Progenitor cell of endocrine pancreas (in vitro differentiated cells): ENCODE measurements around a stretch of chr22.

DNA sequence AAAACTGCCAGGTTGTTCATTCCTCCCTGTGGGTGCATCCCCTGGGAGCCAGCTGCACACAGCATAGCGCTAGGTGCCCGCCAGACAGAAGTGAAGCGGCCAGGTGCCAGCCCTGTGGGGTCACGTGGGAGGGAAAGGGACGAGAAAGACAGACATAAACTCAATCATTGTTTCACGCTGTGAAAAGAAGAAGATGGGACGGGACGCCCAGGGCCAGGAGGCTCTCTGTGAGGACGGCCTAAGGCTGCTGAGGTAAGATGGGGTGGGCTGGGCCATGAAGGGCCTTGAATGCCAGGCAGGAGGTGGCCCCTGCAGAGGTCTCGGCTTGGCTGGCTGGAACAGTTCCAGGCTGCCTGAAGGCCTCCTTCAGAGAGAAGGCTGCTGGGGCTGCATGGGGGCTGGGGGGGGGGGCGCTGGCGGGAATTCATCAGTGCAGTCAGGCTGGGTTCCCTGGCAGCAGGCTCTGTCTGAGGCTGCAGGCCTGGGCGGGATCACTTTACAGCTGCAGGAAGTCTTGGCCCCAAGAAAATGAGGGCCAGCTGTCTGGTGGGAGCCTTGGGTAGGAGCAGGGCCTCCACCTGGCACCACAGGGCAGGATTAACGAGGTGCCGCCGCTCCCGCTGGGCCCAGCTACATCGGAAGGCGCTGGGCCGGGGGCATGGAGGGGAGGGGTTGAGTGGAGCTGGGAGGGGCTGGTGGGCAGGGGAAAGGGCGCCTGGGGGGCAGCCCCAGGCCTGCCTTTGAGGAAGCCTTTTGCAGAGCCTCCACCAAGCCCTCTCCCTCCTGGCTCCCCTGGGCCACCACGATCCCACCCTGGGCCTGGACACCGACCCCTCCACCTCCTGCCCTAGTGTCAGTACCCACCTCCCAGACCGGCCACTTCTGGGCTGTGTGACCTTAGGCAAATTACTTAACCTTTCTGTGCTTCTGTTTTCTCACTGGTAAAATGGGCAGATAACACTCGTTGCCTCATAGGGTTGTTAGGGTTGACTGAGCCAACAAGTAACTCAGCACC lies 31.1 kb upstream of the HMOX1 start:
- PRO-cap = no peak

GRCh38 chr22:35350467-35351539 lies 30.1 kb upstream of the HMOX1 start:
- PRO-cap = unidirectional peak, plus-strand start at chr22:35351112

GRCh38 chr22:35488561-35489002 lies 52.0 kb upstream of the RASD2 start:
- PRO-cap = no peak

GRCh38 chr22:35606738-35607654 lies 10.1 kb downstream of the MB start:
- PRO-cap = no peak

GRCh38 chr22:35620612-35621431 lies 3.7 kb upstream of the MB start:
- PRO-cap = no peak

DNA sequence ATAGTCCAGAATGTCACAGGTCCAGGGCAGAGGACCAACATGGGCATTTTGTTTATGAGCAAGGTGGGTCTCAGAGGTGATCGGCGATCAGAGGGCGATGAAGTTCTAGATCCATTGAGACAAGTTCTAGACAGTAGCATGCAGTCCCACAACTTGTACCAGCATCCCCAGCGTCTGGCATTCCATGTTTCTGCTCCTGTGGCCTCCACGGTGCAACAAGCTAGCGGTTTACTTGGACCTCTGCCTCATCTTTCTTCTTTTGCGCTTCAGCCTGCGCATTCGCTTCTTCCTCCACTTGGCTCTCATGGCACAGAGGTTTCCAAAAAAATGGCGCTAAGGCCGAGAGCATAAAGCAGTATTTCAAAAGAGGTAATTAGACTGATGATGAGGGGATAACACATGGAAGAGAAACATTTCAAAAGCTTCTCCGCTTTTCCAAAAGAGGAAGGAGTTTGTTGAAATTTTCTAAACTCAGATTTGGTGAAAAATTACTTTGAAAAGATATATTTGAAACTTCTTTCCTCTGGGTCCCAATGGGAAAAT lies 120.8 kb downstream of the APOL5 start:
- PRO-cap = no peak

- PRO-cap = no peak
These were observed 125.5 kb downstream of the RBFOX2 start for GRCh38 chr22:35903069-35903667.

DNA sequence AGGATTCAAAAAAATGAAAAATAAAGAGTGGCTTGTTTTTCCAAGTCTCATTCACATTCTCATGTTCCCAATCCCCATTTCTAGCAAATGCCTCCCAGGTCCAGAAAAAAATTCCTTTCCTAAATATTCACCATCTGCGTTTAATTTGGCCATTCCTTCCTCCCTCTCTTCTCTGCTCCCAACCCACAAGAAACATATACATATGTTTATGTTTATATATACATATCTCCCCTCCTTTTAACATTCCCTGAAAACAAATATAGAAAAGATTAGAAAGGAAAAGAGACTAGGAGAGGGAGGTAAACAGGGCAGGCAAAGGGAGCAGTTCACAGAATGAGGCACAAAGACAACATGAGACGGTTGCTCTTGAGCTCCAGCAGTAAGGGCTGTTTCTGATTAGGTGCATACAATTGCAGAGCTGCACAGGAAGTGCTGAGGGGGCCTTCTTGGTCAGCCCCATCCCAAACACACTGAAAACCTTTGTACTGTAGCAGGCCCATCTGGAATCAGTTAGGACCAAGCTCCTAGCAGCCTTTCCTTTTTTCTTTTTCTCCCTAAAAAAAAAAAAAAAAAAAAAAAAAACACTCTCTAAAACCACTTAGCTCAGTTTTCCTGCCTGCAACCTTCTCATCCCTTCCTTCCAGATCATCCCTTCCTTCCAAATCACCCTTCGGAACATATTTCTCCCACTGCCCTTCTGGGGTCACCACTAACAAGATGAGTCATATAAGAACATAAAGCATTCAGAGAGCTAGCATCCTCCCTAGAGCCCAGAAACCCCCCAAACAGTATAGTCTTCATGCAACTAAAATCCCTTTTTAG lies 57.1 kb downstream of the RBFOX2 start:
- PRO-cap = no peak

DNA sequence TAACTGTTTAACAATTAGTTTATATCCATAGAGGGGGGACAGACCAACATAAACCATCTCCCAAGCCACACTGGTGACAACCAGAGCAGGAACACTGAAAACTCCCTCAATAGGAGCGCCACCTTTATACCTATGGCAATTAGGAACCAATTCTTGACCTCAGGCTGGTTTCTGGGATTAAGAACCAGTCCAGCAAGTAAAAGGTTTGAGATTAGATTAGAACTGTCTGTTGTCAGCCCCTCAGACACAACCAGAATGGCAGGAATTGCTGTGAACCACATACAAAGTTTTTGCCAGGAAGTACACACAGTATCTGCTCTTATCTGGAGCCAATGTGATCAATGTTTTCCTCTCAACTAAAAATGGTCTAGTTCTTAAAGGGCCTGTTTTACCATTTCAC lies 55.3 kb downstream of the RBFOX2 start:
- PRO-cap = no peak

DNA sequence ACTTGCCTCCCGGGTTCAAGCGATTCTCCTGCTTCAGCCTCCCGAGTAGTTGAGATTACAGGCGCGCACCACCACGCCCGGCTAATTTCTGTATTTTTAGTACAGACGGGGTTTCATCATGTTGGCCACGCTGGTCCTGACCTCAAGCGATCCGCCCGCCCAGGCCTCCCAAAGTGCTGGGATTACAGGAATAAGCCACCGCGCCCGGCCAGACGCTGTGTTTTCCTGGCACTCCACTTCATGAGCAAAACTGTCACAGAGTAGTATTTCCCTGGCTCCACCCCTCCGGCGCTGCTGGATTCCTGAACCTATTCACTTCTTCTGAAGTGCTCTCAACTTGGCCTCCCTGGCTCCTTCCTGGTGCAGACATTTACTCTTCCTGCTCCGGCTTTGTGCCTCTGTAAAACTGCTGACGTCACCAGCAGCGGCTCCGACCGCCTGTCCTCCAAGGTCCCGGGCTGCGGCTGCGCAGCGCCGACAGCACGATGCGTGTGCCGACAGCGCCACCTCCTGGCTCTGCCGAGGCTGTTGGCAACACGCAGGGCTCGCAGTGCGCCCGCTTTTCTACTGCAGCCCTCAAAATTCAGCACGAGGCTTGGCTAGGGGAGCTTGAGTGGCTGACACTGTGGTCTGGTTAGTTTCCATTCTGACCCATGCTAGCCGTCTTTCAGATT lies 36.8 kb downstream of the APOL3 start:
- PRO-cap = unidirectional peak, minus-strand start at position 372 of the sequence

DNA sequence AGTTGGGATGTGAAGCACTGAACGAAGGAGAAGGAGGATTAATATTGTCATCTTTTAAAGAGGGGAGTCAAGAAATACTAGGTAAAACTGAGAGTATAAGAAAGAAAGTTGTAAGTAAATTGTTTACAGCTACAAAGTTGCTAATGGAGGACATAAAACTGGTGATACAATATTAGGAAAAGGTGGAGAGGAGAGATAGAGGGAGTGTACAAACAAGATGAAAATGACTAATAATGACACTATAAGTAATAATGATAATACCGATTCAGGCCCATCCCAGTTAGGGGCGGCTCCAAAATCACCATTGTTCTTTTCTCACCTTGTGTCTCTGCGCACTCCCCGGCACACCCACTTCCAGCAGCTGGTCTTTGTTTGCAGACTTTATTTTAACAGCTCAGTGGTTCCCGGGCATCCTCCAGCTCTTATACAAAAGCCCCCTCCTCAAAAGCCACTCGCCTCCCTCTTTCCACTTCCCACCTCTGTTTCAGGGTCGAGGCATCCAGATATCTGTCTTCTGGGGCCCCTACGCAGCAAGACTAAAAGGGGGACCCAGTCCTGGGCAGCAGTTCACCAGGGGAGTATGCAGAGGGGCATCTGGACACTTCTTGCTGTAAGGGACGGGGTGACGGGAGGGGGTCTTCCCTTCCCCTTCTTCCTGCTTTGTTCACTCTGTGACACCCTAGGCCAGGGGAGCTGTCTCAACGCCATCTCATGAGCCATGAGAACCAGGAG lies 2.9 kb downstream of the APOL2 start:
- PRO-cap = no peak

GRCh38 chr22:36281461-36282182 lies 28.7 kb downstream of the APOL1 start:
- PRO-cap = no peak

DNA sequence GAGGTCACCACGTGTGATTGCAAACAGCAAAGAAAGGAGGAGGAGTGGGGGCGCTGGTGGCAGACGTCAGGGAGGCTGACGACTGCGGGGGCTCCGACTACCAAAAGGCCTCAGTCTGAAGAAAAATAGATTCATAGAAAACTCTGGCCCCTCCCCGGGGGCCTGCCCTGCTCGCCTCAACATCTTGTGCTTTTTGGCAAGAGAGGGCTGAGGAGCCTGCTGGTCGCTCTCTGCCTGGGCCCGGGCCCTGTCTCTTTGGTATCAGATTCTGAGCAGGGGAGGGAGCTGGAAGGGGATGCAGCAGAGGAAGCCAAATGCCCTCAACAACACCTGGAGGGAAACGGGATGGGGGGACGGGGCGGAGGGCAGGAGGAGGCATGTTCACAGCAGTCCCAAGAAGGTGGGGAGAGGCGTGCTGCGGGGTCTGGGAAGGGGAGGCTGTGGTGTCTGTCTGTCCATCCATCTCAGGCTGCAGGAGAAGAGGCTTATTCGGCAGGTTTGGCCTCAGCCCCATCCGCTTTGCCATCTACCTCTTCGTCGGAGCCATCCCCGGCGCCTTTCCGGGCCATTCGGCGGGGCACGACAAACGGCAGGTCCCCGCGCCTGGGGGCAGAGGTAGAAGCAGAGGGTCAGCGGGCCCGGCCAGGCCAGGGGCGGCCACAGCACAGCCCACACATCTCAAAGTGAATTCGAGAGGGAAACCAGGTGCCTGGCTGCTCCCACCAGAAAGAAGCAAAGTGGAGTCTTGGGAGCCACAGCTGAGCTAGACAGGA lies 29.4 kb downstream of the APOL1 start:
- PRO-cap = no peak

DNA sequence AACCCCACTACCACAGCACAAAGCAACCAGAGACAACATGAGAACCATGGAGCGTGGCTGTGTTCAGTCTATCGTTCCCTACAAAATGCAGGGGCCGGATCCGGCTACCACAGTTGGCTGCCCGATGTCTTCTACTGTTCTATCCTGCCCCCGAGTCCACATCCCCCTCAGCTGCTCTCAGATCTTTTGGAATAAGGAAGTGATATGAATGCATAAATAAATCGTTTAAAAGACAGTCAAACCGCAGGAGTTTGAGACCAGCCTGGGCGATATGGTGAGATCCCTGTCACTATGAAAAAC lies 36.9 kb downstream of the APOL1 start:
- PRO-cap = no peak

GRCh38 chr22:36311691-36312513 lies 59.0 kb downstream of the APOL1 start:
- PRO-cap = no peak

GRCh38 chr22:36330005-36330323 lies 57.8 kb downstream of the MYH9 start:
- PRO-cap = no peak

- PRO-cap = bidirectional peak, plus-strand start at chr22:36352338, minus-strand start at chr22:36352159
These were observed 35.9 kb downstream of the MYH9 start for GRCh38 chr22:36351608-36352478.

DNA sequence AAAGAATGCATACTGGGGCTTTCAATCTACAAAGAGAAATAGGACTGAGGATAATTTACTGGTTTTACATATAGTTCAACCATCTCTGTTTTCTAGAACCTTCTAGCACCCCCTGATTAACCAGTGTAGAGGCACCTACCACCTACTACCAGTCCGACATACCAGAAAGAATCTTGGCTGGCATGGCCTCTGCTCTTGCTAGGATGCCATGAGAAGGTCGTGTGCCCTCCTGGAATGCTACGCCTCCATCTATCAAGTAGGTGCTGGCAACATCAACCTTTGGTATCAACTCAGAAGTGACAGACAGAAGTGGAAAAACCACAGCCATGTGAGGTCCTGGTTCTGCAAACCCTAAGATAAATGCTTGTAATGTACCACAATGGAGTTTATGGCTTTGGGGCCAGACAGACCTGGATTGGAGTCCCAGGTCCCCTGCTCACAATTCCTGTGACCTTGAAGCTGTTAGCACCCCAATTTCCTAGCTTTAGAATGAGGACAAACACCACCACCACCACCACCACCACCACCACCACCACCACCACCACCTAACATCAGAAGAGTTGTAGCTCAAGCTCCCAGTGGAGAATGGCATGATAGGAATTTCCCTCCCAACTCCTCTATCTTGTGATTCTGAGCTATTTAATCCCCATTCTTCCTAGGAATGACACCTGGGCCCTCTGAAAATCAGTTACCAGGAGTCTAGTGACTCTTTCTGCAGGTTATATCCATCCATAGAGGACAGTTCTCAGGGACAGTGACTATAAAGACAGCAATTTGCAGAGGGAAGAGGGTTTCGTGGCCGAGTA lies 28.0 kb downstream of the MYH9 start:
- PRO-cap = unidirectional peak, plus-strand start at position 710 of the sequence

DNA sequence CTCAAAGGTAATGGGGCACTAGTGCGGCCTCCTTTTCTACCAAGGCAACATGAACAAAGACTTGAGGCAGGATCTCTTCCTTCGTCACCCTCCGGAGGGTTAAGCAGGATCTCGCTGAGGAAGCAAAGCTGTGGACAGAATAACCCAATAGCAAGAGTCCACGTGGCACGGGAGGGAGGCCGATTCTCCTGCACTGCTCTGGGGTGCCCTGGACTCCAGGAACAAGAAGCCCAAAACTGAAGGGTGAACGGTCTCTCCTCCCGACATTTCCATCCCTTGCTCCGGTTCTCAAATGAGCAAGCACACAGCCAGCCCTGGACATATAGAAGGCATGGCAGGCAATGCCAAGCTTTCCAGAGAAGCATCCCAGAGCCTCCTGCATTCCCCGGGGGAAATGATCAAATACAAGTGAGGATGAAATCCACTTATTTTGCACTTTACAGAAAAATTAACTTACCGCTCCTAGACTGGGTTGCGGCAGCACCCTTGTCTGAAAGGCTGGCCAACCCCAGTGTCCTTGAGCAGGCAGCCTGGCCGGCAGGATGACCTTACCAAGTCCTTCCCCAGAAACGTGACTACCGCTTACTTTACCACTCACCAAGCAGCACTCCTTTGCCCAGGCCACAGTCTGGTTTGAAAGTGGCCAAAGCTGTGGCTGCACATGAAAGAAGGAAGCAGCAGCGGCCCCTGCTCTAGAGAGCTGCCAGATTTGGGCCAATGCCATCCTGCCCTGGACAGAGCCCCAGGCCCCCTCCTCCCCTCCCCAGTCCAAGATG lies 20.5 kb downstream of the MYH9 start:
- PRO-cap = no peak

DNA sequence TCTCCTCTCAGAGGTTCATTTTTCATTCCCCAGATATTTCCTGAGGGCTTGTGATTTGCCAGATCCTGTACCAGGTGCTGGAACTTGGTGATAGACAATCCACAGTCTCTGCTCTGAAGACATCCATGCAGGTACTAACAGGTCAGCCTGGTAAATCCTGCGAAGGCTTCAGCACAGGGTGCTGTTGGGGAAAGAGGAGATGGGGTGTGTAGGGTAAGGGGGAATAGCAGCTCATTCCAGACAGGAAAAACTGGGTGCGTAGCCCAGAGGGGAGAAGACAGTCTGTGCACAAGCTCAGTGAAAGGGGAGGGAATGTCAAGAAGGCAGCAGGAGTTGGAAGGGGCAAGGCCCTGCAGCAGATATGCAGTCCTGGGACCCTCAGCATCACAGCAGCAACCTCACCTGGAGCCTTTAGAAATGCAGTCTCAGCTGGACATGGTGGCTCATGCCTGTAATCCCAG lies 8.3 kb upstream of the MYH9 start:
- PRO-cap = no peak